Esophagus muscularis mucosa (tissue), 4 donors: Measurements from ENCODE around the genes SASH3, CCDC160 and INTS6L.

GRCh38 chrX:129779562-129780267 lies at the start of gene SASH3:
Gene SASH3, plus strand, starts transcription at chrX:129779949.
- PRO-cap: bidirectional peak, plus-strand start at chrX:129779968, minus-strand start at chrX:129779814
- RAMPAGE, long total RNA, 4 experiments: start-site peak on the plus strand in 4 of 4 experiments, at chrX:129779940-129779975 at its widest, 33 to 80 reads per replicate

- PRO-cap: no peak
- RAMPAGE, long total RNA, 4 experiments: no peak in any of the 4 experiments
Observed at GRCh38 chrX:130095324-130096116, 14.8 kb downstream of the ELF4 start.

GRCh38 chrX:130517481-130518022 lies 115.8 kb downstream of the RBMX2 start:
- PRO-cap: no peak
- RAMPAGE, long total RNA, 4 experiments: no peak in any of the 4 experiments

DNA sequence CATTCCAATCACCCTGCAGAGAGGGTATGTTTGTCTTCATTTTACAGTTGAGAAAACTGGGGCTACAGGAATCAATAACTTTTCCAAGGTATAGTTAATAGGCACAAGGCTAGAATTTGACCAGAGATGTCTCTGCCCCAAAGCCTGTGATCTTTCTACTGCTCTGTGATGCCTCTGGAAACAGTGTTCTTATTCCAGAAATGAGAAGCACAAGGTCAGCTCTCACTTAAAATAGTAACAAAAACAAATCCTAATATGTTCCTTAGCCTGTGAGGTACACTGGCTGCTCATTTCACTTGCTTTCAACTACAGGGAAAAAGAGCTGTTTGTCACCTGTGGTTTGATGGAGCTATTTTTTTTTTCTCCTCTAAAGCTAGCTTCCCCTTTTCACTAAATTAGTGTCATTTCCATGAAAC lies 148.4 kb downstream of the RBMX2 start:
- PRO-cap: no peak
- RAMPAGE, long total RNA, 4 experiments: no peak in any of the 4 experiments

DNA sequence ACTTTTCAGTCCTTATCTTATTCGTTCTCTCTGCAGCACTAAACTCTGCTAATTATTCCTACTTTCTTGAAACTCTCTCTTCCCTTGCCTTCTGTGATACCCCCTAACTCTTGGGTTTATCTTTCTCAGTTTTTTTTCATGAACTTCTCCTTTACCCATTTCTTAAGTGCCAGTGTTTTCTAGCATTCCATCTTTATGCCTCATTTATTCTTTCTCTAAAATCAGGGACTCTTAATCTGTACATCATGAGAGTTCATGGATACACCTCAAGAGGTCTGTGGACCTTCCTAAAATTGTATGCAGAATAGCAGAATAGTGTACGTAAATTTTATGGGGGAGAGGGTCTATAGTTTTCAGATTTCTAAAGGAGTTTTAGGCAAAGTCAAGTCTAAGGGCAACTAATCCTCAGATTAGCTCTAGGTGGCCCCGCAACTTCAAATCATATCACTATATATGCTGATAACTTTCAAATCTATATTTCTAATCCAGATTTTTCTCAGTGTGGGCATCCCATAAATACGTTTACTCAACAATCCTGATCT lies 60.3 kb downstream of the ENOX2 start:
- PRO-cap: no peak
- RAMPAGE, long total RNA, 4 experiments: no peak in any of the 4 experiments

- PRO-cap: no peak
- RAMPAGE, long total RNA, 4 experiments: no peak in any of the 4 experiments
Observed at GRCh38 chrX:131828061-131828417, 195.1 kb upstream of the STK26 start.

- PRO-cap: bidirectional peak, plus-strand start at chrX:132489385, minus-strand start at chrX:132489439; bidirectional peak, plus-strand start at chrX:132489692, minus-strand start at chrX:132489618; bidirectional peak, plus-strand start at chrX:132490004, minus-strand start at chrX:132490005
- RAMPAGE, long total RNA, 4 experiments: start-site peak on the minus strand in 3 of 4 experiments, at chrX:132489842-132490035 at its widest, 16 to 26 reads per replicate
Observed at GRCh38 chrX:132489215-132490128, 634 bp upstream of the MBNL3 start.

GRCh38 chrX:133009572-133010167 lies 51.2 kb upstream of the HS6ST2 start:
- PRO-cap: no peak
- RAMPAGE, long total RNA, 4 experiments: no peak in any of the 4 experiments

GRCh38 chrX:133414792-133415016 lies 585 bp downstream of the GPC4 start:
- PRO-cap: no peak
- RAMPAGE, long total RNA, 4 experiments: start-site peak on the plus strand in 1 of 4 experiments, at chrX:133414818-133414822 at its widest, 13 reads per replicate

DNA sequence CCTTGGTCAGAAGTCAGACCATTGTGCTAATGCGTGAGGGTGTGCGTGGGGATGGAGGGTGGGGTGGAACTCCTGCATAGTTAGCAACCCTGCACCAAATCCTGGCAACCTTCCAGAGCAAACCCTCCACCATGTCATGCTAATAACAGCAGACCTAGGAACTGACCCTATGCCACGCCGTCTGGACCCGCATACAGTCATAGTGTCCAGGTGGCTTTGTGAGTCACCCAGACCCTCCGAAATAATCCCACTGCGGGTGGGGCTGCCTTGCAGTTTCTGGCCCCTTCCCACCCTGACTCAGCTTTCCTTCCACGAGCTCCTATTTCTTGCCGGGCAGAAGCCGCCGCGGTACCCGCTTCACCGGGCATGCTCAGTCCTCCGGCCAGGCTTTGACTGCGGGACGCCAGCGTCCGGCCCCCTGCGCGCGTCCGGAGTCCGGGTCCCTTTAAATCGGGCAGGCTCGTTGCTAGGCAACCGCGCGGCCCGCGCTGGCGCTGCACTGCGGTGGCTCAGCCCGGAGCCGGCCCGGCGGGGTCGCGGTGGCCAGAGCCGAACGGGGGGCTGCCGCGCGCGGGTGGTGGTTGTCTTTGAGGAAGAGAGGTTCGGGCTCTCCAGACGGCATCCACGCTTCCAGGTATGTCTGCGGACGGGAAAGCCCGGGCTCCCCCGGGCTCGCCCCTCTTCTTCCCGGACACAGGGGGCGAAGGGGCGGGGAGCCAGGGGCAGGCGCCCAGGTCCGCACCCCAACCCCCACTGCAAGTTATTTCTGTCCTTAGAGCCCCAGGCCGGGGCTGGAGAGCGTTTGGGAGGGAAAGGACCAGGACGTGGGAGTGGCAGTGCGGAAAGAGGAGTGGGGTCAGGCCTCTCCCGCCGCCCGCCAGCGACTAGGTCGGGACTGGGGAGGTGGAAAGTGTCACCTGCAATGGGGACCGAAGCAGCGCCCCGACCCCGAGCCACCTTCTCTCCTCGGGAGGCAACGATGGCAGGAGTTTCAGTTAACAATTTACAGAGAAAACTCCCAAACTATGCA lies at the start of gene CCDC160:
Gene CCDC160, plus strand, starts transcription at position 473 of the 1,030 bp plus-strand sequence.
- PRO-cap: no peak
- RAMPAGE, long total RNA, 4 experiments: no peak in any of the 4 experiments

DNA sequence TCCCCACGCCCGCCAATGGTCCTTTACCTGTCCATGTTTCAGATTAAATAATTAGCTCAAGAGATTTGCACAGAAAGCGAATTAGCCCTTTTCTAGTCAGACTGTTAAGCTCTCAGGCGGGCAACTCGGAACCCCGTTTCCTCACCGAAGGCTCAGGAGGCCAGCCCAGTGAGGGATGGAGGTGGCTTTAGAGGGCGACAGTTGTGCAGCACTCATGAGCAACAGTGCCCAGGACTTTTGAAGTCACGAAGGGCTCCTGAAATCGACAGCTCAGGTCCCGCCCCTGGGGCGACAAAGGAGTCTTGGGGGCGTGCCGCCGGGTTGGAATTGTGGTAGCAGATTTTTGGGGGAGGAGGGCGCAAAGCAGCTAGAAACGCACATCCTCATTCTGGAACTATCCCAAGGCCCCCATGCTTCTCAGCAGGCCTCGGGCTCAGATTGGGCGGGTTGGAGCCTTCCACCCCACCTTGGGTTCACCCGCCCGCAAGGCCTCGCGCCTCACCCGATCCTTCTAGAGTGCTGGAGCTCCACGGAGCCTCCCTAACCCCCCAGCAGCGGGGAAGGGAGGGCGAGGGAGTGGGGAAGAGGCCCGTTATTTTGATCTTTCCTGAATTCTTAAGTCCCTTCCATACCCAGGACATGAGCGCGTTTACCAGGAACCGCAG lies 85.5 kb downstream of the HPRT1 start:
- PRO-cap: no peak
- RAMPAGE, long total RNA, 4 experiments: no peak in any of the 4 experiments

DNA sequence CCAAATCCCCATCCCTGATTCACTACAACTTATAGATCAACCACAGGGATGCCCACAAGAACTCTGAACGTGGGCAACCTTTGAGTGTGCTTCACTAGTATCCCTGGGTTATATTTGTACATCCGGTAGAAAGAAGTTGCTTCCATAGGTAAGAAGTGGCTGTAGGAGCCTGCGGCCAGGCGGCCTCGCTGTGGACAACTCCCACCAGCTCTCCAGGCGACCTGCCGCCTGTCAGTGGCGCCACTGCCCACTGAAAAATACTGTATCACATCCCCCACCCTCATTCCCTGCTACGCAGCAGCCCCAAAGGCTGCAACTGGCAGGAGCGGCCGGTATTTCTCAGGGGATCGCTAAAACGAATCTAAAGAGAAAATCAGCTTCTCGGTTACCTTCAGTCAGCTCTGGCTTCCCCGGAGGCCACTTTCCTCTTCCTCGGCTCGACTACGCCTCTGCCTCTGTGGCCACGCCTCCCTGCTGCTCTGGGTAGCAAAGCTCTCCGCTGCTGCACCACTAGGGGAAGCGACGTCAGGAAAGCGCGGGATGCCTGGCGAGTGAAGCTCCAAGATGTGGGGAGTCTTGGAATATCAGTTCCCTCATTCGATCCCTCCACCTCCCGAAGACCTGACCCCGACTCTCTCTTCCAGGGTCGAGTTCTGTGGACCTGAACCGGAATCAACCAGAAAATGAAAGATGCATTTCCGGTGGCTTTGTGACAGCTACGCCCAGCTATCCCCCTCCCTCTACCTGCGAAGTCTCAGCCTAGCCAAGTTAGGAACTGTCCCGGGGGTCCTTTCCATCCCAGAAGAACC lies 13.7 kb upstream of the ETDC start:
- PRO-cap: no peak
- RAMPAGE, long total RNA, 4 experiments: no peak in any of the 4 experiments

DNA sequence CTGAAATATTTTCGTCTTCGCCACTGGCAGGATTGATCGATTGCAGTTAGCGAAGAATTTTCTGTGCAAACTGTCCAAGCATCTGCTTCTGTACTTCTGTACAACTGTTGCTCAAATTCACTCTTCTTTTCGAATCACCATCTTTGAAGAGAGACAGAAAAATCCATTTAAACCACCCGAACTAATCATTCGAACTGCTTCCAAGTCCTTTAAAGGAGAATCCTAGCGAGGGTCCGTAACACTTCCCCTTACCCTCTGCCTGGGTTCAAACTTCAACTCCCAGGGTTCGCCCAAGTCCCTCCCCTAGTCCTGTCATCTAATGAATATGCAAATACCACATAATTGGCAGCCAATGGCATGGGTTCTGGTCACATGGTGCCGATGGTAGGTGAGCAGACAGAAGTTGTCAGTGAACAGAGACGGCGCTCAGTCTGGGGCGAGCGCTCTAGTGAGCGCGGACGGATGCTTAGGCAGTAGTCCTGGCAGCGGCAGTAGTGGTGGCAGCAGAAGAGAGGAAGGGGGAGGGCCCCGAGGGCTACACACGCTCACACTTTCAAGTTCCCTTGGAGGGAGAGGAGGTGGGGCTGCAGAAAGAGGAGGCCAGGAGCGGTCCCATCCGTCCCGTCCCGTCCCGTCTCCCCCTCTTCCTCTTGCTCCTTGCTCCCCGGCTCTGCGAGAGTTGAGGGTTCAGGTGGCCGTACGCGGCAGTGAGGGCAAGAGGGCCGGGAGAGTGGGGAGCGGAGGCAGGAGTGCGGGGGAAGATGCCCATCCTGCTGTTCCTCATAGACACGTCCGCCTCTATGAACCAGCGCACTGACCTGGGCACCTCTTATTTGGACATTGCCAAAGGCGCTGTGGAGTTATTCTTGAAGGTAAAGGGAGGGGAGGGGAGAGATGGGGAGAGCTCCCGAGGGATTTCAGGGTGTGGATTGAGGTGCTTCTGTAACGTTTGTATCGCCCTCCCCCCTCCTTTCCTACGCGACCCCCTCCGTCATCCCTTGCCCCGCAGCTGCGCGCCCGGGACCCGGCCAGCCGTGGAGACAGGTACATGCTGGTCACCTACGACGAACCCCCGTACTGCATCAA lies at the start of gene INTS6L:
Gene INTS6L, plus strand, starts transcription at position 429 of the 1,086 bp plus-strand sequence.
- PRO-cap: bidirectional peak, plus-strand start at position 429 of the sequence, minus-strand start at position 257 of the sequence; bidirectional peak, plus-strand start at position 783 of the sequence, minus-strand start at position 802 of the sequence
- RAMPAGE, long total RNA, 4 experiments: start-site peak on the plus strand in 1 of 4 experiments, centred at position 567 of the sequence, 14 reads per replicate

GRCh38 chrX:135544338-135544771 lies 23.9 kb downstream of the INTS6L start:
- PRO-cap: no peak
- RAMPAGE, long total RNA, 4 experiments: no peak in any of the 4 experiments

DNA sequence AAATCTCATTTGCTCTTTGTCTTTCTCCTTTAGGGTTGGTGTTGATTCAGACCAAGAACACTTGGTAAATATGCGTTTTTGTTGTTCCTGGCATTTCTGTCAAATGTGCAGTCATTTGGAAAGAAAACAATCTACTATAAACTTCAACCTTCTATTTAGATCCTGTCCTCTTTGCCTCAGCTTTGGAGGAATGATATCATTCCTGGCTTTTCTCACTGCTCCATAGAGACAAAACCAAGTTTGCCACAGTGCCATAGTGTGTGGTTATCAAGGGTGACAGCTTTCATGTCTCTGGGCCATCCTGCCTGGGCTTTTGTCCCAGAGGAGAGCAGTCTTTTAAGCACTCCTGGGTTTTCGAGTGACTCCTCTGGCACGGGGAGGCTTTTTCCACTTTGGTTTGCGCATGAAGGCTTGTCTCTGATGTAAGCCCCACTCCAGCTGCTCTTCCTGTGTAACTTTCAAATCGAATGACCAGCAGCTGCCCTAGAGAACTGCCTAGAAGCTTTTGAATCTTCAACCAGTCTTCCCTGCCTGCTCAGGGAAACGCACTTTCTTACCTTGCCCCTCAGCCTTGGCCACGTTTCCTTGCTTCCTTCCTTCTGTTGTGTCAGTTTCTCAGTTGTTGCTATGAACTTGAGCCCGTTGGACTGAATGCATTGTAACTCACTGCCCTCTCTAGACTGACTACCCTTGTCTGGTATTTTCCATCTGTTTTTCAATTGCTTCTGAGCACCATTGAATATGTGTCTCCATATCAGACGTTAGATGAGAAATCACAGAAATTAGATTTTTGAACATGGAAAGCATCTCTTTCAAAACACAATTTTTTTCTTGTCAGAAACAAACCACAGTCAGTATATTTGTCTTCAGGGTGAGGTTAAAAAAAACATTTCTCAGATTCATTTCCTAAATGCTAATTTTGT lies 45.1 kb downstream of the SLC9A6 start:
- PRO-cap: bidirectional peak, plus-strand start at position 516 of the sequence, minus-strand start at position 312 of the sequence
- RAMPAGE, long total RNA, 4 experiments: start-site peak on the minus strand in 2 of 4 experiments, centred at positions 314 to 319 of the sequence, 10 to 16 reads per replicate

- PRO-cap: no peak
- RAMPAGE, long total RNA, 4 experiments: no peak in any of the 4 experiments
Observed at GRCh38 chrX:136126165-136127072, 70.4 kb upstream of the FHL1 start.

GRCh38 chrX:136175826-136176968 lies 20.6 kb upstream of the FHL1 start:
- PRO-cap: unidirectional peak, minus-strand start at chrX:136176368; bidirectional peak, plus-strand start at chrX:136176699, minus-strand start at chrX:136176626
- RAMPAGE, long total RNA, 4 experiments: no peak in any of the 4 experiments

DNA sequence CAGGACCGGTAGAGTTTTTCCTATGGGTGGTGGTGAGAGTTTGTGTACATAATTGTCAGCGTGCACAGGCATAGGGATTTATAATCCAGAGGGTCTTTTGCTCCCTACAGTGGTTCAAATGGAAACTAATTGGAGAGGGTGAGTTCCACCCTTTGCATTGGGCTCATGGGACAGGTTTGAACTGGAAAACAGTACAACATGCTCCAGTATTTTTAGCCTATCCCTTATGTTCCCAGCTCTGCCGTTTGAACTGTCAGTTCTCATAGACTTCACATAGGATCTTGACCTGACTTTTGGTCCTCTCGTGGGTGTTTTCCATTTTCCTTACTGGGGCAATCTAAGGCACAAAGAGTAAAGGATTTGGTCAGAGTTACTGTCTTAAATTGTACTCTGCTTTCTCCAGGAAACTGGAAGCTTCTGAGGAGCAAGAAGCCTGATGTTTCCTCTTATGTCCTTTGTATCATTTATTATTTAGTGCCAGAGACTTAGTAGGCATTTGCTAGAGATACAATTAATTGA lies 17.7 kb upstream of the FHL1 start:
- PRO-cap: no peak
- RAMPAGE, long total RNA, 4 experiments: no peak in any of the 4 experiments

DNA sequence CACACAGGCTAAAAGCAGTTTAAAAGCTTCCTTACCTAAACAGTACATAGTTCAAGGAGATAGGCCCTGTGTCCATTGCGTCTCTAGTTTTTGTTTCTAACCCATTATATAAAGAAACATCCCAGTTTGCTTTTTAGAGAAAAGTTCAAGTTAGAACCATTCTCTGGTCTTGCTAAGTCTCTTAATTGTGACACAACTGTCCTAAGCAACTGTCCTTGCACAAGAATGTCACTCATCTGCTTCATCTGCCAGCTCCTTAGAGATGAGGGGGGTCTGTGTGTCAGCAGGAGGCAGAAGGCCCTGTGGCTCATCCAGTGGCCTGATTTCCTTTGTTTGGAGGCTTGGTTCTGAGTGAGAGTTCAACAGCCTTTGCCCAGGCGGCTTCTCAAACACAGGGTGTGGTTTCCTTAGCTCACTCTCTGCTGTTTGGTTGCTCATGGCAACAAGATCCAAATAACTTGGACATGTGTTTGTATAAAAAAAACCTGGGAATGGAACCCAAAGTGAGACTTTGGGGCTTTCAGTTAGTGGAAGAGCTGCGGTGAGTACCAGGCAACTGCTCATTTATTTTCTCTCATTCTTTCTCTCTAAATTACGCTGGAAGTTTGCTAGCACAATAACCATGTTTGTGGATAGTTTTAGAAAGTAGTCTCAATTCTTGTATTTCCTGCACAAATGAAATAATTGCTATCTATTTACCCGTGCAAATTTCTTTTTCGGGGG lies 7.7 kb downstream of the FHL1 start:
- PRO-cap: bidirectional peak, plus-strand start at position 506 of the sequence, minus-strand start at position 331 of the sequence
- RAMPAGE, long total RNA, 4 experiments: start-site peak on the plus strand in 2 of 4 experiments, centred at positions 516 to 517 of the sequence, 490 to 551 reads per replicate

- PRO-cap: bidirectional peak, plus-strand start at chrX:136259922, minus-strand start at chrX:136259618
- RAMPAGE, long total RNA, 4 experiments: no peak in any of the 4 experiments
Observed at GRCh38 chrX:136259331-136260064, 8.3 kb upstream of the MAP7D3 start.